Fibroblast of villous mesenchyme (primary cell): ENCODE results near the gene PACRGL.

- CAGE, long polyA plus RNA = start-site peak on the plus strand at chr4:13921058-13921095, 47 and 15 reads in 2 replicates
Observed at GRCh38 chr4:13920768-13921409, 293.4 kb upstream of the BOD1L1 start.

DNA sequence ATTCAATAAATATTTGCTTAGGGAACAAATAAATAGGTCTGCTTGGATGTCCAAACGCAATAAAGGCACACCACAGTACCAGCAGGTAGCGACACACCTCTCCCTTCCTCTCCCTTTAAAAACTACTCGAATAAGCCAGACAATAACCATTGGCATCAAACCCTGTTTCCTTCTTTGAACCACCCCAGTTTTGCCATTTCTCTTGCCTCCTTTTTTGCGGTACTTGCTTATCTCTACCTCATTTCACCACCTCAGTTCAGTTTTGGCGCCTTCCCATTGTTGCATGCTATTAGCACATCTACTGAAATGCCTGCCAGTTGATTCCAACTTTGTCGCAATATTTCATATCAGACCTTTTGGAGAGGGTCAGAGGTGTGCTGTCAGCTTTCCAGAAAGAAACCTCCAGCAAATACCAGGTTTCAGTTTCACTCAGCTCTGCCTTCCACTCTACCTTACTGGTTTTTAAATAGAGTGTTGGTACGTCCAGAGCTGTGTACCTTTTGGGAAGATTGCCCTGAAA, 92.0 kb upstream of the CPEB2 start:
- CAGE, long polyA plus RNA = no peak

- CAGE, long polyA plus RNA = no peak
Observed at GRCh38 chr4:15004532-15005487, 2.5 kb downstream of the CPEB2 start.

DNA sequence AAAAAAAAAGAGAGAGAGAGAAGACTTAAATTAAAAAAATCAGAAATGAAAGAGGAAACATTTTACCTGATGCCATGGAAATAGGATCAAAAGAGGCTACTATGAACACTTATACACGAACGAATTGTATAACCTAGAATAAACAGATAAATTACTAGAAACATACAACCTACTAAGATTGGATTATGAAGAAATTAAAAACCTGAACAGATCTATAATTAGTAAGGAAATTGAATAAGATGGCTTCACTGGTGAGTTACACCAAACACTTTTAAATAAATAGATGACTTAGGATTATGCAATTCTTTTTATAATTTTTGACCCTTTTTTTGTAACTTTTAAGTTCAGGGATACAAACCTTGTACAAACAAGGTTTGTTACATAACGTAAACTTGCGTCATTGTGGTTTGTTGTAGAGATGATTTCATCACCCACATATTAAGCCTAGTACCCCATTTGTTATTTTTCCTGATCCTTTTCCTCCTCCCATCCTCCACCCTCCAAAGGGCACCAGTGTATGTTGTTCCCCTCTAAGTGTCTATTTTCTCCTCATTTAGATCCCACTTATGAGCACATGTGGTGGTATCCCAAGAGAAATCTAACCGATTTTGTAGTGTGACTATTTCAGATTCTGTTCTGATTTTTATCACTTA, 75.6 kb downstream of the CPEB2 start:
- CAGE, long polyA plus RNA = no peak

DNA sequence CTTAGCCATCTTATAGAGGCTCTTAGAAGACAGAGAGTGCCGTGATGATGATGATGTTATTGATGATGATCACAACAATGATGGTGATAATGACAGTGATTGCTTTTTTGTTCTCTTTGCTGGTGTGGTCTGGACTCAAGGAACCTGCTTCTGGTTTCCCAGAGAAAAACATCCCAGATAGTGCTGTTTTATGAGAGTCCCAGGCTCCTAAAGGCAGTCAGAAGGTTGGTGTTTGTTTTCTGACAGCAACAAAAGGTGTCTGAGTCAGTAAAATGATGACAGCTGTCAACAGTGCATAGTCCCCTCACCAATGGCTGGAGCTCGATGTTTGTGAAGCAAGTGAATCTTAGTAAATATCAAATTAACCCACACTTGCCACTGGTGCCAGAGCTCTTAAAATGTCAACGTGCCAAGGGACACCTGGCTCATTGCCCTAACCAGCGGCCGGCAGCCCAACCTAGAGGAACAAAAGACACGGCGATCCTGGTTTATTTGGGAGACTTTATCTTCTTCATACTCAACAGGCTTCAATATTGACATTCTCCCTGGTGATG, 143.3 kb downstream of the CPEB2 start:
- CAGE, long polyA plus RNA = no peak

GRCh38 chr4:16032063-16032897, 51.5 kb downstream of the PROM1 start:
- CAGE, long polyA plus RNA = no peak

DNA sequence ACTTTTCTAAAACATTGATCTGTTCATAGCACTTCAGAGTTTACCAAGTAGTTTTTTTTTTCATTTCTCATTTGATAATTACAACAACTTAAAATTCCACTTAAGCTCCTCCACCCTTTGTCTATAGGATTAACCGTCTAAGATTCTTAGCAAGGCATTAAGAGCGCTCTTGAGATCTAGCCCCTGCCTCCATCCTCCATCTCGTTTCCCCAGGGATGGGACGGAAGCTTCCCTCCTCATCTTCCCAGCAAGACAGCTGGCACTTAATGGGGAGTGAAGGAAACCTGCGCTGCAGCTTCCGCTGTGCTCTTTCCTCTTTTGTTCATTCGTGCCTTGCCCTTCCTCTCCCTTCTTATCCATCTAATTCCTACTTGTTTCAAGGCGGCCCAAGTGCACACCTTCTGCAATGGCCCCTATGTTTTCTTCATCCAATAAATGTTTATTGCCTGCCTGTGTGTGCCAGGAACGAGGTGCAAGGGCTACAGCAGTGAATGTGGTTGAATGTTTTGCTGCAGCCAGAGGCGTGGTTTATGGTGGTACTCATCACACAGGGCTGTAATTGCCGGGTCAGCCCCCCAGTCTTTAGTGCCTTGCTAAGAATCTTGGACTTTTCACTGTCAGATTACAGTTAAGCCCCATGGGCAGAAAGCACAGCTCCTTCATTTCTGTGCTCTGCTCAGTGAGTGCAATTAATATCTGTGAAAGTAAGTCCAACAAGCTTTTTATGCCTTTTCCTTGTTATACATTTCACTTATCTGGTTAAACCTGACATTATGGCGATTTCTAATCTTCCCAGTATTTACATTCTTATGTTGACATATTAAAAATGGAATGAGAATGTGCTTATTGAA, 67.9 kb downstream of the TAPT1 start:
- CAGE, long polyA plus RNA = no peak

GRCh38 chr4:16159223-16159917, 66.9 kb downstream of the TAPT1 start:
- CAGE, long polyA plus RNA = no peak

- CAGE, long polyA plus RNA = no peak
Observed at GRCh38 chr4:16168393-16169304, 57.6 kb downstream of the TAPT1 start.

- CAGE, long polyA plus RNA = no peak
Observed at GRCh38 chr4:16196414-16196980, 29.8 kb downstream of the TAPT1 start.

DNA sequence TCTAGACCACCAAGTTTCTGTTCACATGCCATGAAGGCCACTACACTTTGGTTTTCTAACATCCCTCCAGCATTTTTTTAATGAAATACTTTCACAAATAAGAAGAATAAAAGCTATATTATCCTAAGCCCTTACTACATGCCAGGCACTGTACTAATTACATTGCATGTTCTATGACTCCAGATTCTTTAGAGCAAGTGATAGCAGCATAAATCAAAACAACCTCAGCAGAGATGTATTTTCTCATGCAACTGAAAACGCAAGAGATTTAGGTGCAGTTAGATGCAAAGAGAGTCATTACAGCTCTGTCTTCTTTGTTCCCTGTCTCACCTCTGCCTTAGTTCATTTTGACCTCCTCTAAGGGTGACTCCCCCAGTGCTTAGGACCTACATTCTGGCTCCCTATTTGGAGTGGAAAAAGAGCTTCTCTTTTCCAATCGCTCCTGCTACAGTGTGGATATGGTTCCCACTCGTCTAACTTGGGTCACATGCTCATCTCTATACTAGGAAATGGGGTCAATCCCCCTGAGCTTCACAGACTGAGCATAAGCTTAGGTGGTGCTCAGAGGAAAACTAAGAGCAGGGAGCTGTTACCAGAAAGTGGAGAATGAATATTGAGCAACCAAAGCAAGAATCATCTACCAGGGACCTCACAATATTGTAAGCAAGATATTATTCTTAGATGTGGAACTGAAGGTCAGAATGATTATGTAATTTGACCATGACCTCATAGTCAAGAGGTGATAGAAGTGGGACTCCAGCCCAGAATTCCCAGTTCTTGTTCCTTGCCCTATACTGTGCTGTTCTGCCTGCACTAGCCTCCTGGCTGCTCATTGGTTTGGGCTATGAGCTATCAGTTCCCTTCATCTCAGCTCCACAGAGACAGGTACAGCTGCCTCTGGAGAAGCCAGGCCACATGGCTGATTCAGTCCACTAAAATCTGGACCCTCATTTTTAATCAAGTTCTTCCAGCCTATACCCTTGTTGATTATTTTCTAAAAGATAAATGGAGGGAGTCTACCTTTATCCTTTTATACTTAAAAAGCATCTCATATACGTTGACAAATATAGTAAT, 229.6 kb downstream of the LDB2 start:
- CAGE, long polyA plus RNA = no peak

DNA sequence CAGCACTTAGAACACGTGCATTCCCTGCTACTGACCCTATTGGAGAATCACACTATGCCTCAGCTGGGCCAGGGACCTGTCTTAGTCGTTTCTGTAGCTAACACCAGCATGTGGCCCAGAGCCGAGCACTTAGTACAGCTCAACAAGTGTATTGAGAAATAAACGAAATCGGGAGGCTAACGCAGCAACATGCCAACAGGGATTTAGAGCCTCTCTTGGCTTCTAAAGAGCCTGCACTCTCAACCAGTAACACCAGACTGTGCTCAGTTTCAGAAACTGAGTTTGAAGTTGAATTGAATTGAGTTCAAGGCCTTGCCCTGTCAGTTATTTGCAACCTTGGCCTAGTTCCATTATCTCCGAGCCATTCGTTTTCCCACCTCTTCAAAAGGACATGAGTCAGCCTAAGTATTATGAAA, 71.2 kb upstream of the LDB2 start:
- CAGE, long polyA plus RNA = no peak

DNA sequence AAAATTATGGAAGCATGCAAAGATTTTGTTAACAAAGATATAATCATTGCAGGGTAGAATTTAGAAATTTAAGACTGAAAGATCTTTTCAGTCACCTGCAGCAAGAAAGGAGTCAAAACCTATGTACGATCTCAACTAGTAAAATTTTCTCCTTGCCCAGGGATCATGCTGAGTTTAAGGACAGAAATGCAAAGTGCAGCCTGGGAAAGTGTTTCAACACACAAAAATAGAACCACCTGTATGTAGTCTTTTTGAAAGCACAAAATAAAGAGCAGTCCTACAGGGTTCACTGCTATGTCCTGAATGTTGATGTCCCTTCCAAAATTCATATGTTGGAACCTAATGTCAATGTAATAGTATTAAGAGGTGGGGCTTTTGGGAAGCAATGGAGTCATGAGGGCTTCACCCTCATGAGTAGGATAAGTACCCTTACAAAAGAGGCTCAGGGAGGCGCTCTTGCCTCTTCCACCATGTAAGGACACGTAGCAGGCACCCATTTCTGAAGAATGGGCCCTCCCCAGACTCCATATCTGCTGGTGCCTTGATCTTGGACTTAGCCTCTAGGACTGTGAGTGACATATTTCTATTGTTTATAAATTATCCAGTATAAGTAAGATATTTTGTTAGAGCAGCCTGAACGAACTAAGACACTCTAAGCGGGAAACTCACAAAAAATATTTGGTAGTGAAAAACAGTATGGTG, 15.7 kb downstream of the MED28 start:
- CAGE, long polyA plus RNA = no peak

- CAGE, long polyA plus RNA = no peak
Observed at GRCh38 chr4:17635003-17635509, 20.6 kb downstream of the MED28 start.

- CAGE, long polyA plus RNA = no peak
Observed at GRCh38 chr4:17780394-17781025, 911 bp downstream of the FAM184B start.

DNA sequence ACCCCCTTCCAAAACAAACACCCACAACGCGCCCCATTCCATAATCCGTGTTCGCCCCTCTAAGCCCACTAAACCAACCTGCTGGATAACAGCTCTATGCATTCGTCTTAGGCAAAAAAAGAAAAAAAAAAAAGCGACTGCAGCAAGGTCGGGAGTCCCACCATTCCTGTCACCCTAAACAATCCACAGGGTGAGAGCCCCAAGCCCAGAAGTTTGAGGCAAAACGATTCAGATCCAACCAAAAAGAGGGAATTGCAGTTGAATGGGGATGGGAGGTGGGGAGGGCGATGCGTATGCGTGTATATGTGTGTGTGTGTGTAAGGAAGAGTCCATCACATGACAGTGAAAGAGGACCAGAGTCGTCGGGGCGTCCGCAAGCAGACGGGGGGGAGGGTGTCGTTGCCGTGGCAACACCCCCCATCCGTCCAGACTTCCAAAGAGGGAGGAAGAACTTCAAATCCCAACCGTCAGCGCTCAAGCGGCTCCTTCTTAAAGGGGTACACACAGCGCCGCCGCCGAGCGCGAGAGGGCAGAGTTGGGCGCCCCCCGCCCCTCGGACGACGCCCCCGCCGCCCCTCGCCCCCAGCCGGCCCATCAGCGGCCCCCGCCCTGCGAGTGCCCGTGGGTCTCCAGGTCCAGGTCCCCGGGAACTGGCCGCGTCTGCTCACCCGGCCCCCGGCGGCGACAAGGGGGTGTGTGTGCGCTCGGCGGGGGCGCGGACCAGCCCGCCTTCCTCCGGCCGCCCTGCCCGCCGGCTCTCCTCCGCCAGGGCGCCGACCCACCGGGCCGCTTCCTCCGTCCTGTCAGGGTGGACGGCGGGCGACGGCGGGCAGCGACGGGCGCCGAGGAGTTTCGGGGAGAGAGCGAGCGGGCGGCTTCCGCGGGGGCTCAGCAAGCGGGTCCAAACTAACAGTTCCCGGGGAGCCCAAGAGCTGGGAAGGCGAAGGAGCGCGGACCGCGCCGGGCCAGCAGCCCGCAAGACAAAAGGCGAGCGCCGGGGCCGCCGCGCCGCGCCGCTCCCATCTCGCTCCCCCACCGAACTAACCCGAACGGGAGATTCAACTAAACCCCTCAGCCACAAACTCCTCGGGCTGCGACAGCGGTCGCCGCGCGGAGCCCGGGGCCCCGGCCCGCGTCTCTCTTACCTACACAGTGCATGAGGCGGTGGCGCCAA, 715 bp downstream of the LCORL start:
- CAGE, long polyA plus RNA = no peak

GRCh38 chr4:20253279-20253612, 1.5 kb downstream of the SLIT2 start:
- CAGE, long polyA plus RNA = no peak

GRCh38 chr4:20408661-20409040, 156.9 kb downstream of the SLIT2 start:
- CAGE, long polyA plus RNA = no peak

DNA sequence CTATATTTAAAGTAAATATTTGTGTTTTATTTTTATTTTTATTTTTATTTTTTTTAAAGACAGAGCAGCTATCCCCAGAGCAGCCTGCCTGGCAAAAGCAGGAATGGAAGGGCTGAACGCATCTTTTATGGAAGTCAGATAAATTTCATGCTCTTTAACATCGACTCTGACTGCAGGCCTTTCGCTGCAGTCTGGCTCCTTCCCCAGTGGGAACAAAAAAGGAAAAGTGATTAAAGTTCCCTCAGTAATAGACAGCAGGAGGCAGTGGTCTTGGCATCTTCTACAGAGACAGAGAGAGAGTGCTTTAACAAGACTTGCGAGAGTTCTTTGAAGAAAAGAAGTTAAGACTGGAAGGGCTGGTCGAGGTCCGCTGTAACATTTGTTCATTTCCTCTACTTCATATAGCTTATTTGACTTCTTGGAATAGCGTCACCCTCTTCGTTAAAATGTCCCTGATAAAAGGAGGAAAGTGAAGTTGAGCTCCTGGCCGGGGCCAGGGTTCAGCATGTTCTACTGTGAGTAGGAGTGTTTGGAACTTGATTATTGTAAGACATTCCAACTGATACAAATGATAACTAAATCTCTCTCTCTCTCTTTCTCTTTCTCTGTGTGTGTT, 179.8 kb downstream of the SLIT2 start:
- CAGE, long polyA plus RNA = no peak

GRCh38 chr4:20699866-20700709, at the start of gene PACRGL:
TSS of gene PACRGL (plus strand) at chr4:20700458.
- CAGE, long polyA plus RNA = no peak